HTERT-HM (cell line): ENCODE measurements around a stretch of chr15.

DNA sequence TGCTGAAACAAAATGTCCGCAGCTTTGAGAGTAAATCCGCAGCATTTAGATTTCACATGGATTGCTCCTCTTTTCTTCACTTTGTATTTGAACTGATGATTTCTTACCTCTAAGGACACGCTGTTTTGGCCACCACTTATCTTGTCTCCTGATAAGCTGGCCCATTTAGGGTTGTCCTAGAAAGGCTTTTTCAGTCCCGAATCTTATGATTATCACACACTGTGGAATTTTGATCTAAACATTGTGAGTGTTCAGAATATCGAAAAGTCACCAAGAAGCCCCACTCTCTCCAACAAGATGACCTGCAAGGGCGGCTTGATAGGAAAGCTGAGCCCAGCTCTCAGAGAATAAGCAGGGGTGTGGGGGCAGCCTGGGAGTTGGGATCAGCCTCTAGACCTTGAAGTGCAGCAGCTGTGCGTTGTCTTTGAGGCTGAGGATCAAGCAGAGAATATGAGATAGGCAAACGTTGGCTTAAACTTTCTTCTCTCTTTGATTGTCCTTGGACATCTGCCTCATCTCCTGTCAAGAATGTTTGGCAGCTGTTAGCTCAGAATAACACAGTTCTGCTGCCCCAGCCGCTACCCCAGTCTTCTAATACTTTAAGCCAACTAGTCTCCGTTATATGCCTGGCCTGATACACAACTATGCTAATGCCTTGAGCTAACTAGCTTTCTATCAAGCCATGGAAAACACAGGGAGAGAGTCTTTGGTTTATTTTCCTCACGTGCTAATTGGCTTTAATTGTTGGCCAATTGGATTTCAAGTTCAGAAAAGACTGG is 399.6 kb upstream of the NR2F2 start:
- RRBS = no CpG with 5 or more reads among the region's 11 CpGs

- RRBS = no CpG with 5 or more reads among the region's 8 CpGs
Measured at GRCh38 chr15:96042818-96043371, 287.6 kb upstream of the NR2F2 start.

DNA sequence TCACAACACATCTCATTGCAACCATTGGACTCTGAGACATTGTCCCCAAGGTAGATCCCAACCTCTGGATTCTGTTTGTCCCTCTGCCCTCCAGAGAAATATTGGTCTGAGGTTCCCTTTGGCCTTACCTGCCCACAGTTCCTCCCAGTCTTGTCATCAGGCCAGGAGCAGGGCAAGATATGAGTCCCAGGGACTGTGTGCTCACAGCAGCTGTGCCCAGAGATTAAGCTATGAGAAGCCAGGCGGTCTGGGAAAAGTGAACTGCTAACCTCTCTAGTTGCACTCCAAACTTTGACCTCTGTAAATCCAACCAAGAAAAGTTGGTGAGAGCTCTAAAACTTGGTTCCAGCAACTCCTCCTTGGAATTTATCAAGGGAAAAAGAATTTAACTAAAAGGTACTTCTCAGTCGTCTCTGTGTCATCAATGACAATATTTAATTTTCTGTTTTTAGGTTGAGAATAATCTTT is 168.1 kb upstream of the NR2F2 start:
- RRBS = no CpG with 5 or more reads among the region's 2 CpGs

DNA sequence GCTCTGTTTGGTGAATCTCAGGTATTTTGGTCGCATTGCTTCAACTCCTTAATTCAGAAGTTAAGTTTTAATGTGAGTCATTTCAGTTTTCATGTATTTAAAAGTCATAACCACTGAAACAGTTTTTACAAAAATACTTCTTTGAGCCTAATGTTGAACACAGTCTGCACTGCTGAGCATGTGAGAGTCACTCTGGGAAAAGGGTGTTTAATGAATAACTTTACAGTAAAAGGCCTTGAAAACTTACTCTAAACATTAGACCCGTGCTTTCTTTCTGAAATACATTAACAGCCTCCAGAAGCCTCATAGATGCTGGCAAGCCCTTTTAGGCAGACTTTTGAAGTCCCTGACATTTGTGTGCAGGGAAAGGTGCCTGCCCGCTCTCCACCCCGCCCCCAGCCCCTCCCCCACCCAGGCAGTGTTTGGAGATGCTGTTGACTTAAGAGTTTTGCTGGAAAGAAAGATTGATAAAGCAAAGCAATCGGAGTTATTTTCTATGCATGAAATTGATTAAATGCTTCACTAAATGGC is 68.9 kb upstream of the NR2F2 start:
- RRBS = no CpG with 5 or more reads among the region's 5 CpGs

GRCh38 chr15:96284852-96285622 is 45.5 kb upstream of the NR2F2 start:
- RRBS = no CpG with 5 or more reads among the region's 13 CpGs

- RRBS = no CpG with 5 or more reads among the region's 3 CpGs
Measured at GRCh38 chr15:96327454-96327829, 3.1 kb upstream of the NR2F2 start.

DNA sequence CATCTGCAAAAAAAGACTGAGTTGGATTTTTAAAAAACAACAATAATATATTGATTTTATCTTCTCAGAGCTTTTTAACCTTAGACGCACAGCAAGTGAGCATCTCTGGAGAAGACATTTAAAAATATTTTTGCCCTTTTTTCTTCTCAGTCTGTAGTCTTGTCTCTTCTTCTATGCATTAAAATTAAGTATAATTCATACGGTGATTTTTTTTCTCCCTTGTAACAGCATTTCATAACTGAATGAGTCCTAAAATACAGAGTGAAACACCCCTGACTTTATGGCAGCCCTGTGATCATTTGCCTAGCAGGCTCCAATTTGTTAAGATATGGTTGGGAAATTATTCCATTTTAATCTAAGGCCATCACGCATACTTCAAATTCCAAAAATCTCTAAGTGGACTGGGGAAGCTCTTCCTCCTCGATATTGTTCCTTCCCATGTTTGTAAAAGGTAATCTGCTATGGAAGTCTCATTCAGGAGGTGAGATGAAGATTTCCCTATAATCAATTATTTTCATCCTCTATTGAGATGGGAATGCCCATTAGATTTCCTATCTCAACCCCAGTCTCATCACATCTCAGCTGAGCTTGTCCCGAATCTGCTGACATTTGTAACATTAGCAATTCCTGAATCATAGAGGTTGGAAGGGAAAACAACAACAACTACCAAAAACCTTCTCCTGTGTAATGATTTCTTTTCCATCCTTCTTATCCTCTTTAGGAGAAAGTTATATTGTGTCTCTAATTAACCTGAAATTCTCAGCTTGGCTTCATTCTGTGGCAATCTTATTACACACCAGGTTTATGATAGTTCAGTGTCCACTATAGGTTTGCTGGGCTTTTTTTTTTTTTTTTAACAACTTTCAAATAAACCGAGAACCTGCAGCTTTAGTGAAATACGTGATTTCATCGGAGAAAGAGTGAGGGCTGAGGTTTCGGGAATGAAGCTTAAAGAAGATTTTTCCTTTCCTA is 2.3 kb upstream of the NR2F2 start:
- RRBS = no CpG with 5 or more reads among the region's 9 CpGs

DNA sequence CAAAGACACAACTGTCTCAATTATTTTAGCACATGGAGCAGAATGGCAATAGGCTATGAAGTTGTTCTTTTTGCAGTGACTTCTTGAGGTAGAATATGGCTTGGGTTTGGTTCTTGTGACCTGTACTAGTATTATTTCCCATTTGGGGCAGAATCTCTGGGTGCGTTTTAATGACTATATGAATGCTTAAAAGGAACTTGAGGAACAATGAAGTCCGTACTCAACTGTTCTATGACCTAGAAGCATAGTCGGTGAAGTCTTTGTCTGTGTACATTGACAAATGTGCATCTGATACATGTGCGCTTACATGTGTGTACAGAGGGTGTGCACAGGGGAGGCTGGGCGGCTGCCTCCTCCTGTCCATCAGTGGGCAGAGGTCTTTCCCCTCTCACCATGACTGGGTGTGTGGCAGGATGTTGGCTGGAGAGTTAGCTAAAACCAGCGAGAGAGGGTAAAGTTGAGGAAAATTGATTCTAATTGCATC is 1.1 kb upstream of the NR2F2 start:
- RRBS = no CpG with 5 or more reads among the region's 6 CpGs

DNA sequence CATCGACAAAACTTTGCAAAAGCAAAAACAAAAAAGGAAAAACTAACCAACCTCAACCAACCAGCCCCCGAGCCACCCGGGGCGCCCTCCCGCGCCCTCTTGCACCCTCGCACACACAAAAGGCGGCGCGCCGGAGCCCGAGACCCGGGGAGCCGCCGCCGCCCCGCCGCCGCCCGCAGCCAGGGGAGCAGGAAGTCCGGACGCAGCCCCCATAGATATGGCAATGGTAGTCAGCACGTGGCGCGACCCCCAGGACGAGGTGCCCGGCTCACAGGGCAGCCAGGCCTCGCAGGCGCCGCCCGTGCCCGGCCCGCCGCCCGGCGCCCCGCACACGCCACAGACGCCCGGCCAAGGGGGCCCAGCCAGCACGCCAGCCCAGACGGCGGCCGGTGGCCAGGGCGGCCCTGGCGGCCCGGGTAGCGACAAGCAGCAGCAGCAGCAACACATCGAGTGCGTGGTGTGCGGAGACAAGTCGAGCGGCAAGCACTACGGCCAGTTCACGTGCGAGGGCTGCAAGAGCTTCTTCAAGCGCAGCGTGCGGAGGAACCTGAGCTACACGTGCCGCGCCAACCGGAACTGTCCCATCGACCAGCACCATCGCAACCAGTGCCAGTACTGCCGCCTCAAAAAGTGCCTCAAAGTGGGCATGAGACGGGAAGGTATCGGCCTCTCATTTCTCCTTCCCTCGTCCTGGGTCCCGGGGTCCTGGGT is 1.5 kb downstream of the NR2F2 start:
- RRBS = 1% methylated on average over 36 of the region's 70 CpGs

DNA sequence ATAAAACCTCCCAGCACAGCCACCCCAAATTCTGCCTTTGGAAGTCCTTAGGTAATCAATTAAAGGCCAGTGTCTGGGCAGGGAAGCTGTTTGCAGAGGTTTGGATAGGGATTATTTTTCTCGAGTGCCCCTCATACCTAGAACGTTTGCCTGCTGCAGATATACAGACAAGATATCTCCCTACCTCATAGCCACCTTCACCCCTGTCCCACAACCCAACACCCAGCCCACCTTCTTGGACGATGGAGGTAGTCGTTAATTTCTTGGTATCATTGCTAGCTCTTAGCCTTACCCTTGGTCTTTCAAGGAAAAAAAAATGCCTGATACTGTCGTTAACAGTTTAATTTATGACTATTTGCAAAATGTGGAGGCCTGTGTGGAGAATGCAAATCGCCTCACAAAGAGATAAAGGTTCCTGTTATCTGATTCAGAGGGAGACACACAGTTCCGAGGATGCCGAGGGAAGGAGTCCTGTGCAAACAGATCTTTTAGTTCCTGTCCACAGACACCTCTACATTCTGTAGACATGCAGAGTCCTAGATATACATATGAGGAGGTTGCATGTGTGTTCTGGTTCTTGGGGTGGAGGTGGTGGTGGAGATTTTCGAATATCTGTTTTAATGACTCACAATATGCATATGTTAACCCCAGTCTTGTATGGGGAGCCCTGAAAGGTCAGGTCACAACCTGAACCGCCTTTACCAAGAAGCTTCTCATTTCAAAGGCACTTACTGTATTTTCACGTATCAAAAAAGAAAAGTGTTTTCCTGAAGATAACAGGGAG is 5.5 kb downstream of the NR2F2 start:
- RRBS = no CpG with 5 or more reads among the region's 11 CpGs

DNA sequence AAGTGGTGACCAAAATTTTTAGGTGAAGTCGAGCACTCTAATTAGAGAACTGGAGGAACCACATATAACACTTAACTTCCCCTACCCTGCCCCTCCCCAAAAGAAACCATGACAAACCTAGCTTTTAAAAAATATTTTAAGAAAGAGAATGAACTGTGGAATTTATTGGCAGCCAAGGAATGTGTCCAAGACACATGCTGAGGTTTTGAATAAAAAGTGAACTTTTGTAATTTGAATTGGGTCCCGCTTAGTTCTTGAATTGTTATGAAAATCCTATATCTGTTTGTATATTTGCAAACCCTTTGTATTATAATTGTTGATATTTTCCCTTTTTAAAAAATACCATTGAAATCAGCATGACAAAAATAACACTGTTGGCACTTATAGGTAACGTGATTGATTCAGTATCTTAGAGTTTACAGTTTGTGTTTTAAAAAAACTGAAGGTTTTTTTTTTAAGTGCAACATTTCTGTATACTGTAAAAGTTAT is 7.8 kb downstream of the NR2F2 start:
- RRBS = no CpG with 5 or more reads among the region's 3 CpGs

- RRBS = 7% methylated on average over 2 of the region's 21 CpGs
Measured at GRCh38 chr15:96341163-96341494, 10.6 kb downstream of the NR2F2 start.

DNA sequence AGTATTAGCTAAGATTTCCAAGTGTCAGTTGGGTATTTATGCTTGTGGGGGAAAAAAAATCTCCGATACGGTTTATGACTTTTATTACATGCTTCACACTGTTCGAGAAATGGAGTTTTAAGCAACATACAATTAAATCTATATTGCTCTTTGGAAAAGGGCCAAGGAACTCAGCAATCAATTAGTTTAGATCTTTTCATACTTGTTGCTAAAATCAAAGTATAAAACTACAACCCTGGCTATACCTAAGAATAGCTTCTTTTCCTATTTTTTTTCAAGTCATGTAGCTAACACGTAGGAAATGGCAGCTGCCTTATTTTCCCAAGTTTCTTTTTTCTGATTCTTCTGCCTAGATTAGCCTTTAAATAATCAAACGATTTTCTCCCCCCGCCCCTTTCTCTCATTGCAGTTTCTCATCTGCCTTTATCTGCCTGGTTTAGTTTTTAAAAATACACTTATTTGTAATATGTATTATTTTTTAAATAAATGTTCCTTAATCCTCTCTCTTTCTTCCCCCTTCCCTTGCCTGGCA is 16.1 kb downstream of the NR2F2 start:
- RRBS = no CpG with 5 or more reads among the region's 6 CpGs

DNA sequence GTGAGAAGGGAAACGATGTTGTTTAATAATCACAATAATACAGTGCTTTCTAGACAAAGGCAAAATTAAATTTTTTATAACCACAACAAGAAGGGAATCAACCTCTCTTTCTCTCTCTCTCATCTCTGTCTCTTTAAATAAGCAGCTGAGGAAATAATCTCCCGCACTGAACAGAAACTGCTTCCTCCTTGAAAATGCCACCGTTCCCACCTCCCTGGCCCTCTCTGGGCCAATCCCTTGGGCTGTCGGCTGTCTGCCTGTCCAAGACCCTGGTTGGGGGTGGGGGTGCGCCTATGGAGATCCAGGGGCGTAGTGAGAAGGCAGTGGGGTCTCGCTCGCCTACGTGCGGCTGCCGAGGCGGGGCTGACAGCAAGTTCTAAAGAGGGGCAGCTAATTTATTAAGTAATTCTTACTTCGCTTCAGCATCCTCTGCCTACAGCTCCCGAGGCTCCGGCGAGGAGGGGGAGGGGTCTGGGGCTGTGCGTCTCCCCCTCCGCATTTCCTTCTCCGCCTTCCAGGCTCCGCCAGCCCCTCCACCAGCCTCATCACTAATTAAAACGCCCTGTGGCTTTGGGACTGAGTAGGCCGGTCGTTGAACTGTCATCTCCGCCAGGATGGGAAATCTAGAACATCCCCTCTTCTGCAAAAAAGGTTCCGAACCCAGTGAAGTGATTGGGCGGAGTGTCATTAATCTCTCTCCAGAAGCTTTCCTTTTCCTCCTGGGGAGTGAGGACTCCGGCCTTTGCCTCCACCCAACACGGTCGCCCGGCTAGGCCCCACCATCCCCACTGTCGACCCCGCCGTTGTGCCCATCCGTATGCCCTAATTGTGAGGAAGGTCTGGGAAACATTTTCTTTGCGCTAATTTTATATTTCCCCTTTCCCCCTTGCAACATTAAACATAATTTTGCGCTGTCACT is 16.8 kb downstream of the NR2F2 start:
- RRBS = no CpG with 5 or more reads among the region's 36 CpGs

GRCh38 chr15:96351189-96351578 is 20.7 kb downstream of the NR2F2 start:
- RRBS = no CpG with 5 or more reads among the region's 12 CpGs

GRCh38 chr15:96360557-96361303 is 30.2 kb downstream of the NR2F2 start:
- RRBS = 26% methylated on average over 6 of the region's 37 CpGs

DNA sequence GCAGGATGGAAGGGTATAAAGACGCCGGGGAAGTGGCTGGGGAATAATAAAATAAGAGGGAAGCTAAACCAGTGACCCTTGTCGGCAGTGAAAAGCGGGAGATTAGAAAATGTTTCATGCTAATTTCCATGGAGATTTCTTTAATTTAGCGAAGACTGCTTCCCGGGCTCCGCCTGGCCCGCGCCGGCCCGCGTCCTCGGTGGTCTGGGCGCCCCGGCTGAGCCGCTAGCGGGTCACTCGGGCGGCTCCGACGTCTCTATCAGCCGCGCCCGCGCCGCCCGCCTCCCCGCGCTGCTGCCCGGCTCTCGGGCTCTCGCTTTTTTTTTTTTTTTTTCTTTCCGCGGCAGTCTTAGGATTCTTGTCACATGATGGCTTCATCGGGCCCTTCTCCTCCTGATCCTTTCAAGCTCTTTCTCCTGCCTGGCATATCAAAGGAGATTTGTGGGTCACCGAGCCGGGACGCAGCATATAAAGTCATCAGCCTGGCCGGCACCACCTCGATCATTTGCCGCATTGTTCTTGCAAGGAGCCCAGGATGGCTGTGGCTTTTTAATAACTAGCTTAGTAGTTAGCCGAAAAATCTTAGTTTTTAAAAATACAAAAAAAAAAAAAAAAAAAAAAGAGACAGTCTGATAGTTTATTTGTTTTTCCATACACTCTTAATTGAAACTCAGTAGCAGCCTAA is 617.4 kb downstream of the NR2F2 start:
- RRBS = 3% methylated on average over 15 of the region's 42 CpGs

DNA sequence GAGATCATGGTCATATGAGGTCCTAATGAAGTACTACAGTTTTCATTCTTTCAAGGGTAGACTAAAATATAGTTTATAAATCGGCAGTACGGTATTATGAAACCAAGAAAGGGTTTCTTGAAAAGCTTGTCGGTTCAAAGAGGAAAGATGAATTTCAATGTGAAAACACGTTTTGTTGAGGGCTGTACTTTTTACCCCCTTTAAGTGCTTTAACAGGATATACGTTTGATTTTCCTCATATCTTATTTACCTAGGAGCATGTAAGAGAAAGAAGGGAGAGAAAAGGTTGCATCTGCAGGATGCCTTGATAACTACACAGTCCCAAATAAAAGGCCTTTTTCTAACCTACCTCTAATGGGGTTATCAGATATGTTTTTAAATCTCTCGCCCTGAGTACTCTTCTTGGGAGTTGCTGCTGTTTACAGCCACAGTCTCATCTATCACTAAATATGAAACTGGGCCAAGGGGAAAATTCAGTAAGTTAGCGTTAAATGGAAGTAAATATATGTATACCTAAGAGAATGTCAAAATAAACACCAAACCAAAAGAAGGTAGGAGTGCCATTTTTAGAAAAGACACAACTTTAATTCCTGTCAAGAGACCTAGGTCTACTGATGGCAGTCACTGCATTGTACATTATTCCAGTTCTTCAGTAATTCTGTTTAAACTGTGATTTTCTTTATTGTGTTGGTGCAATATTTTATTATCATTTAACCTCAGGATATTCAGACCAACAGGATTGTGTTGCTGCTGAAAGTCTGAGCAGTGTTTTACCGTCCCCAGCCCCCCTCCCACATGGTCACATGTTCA is 11.4 kb downstream of the ARRDC4 start:
- RRBS = no CpG with 5 or more reads among the region's 8 CpGs

GRCh38 chr15:98160413-98160697 is 199.9 kb downstream of the ARRDC4 start:
- RRBS = no CpG with 5 or more reads among the region's 5 CpGs

DNA sequence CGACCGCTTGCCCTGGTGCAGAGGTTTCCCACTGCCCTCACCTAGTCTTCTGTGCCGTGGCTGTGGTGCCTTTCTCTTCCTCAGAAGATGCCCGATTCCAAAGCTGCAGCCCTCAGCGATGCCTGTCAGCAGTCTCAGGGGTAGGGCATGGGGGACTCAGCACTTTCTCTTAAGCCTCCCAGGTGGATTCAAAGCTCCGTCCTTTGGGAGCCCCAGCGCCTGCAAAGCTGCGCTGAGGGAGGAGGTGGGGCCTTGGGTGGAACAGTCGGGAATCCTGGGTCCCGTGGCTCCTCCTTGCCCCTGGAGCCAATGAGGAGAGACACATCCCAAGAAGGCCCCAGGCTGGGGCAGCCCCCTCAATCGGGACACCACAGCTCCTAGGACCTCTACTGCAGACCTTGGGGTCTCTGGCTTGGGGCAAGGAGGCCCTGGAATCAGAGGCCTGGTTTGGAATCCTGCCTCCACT is 227.5 kb upstream of the IGF1R start:
- RRBS = no CpG with 5 or more reads among the region's 11 CpGs